ENCODE results near the gene ZEB2.

DNA sequence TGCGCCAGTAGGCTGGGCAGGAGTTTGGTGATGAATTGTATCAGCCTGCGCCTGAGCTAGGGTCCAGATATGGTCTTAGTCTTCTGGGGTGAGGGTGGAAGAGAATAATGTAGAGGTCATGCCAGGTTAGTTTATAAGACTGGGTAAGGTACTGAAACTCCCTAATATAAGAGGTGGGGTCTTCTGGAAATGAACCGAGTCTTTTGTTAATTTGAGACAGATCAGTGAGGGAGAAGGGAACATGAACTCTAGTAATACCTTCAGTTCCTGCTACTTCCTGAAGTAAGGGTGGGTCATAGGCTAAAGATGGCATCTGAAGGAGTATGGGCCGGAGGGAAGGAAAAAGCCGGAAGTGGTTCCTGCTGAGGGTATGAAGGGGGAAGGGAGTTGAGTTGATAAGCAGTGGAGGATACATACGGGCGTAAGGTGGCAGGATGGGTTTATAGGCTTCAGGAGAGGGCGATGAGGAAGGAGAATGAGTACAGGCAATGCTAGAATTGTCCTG lies 58.0 kb downstream of the KYNU start:
- PRO-cap, 3 experiments = no peak in any of the 3 experiments
- RAMPAGE, long total RNA = no peak

GRCh38 chr2:143032735-143033182 lies 96.5 kb upstream of the ARHGAP15 start:
- PRO-cap, 3 experiments = no peak in any of the 3 experiments
- RAMPAGE, long total RNA = no peak

DNA sequence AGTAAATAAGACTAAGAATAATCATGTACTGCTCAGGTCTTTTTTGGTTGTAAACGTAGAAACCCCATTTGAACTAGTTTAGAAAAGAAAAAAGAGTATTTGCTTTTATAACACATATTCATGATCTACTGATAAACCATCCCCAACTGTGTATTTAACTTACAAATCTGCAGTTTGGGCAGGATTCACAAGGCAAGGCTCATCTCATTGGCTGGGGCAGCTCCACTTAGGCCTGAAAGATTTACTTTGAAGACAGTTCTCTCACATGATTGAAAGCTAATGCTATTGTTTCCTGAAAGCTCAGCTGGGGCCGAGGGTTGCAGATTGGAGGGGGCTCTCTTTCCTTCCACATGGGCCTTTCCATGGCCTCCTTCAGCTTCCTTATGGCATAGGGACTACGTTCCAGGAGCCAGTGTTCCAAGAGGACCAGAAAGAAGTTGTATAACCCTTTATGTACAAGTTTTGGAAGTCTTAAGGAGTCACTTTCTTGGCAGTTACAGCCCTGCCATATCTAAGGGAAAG lies 47.4 kb downstream of the ARHGAP15 start:
- PRO-cap, 3 experiments = no peak in any of the 3 experiments
- RAMPAGE, long total RNA = no peak

- PRO-cap, 3 experiments = no peak in any of the 3 experiments
- RAMPAGE, long total RNA = no peak
These were observed 117.8 kb downstream of the ARHGAP15 start for GRCh38 chr2:143247044-143247453.

DNA sequence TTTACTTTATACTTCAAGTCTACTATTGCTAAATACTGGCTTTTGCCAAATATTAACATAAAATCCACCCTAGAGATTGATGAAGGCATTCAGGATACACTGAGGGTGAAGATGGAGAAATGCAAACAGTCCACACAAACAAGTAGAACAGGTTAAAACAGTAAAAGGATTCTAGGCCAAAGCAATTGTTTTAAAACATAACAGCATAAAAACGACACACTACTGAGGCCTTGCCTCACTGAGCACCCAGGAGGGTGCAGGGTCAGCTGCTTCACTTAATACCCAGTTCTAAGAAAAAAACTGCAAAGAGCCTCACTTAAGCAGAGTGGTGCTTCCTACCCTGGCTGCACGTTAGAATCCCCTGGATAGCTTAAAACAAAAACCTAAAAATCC lies 91.7 kb downstream of the GTDC1 start:
- PRO-cap, 3 experiments = no peak in any of the 3 experiments
- RAMPAGE, long total RNA = no peak

- PRO-cap, 3 experiments = no peak in any of the 3 experiments
- RAMPAGE, long total RNA = no peak
These were observed 24.0 kb upstream of the GTDC1 start for GRCh38 chr2:144356143-144356843.

GRCh38 chr2:144403700-144404512 lies 71.6 kb upstream of the GTDC1 start:
- PRO-cap, 3 experiments = no peak in any of the 3 experiments
- RAMPAGE, long total RNA = no peak

DNA sequence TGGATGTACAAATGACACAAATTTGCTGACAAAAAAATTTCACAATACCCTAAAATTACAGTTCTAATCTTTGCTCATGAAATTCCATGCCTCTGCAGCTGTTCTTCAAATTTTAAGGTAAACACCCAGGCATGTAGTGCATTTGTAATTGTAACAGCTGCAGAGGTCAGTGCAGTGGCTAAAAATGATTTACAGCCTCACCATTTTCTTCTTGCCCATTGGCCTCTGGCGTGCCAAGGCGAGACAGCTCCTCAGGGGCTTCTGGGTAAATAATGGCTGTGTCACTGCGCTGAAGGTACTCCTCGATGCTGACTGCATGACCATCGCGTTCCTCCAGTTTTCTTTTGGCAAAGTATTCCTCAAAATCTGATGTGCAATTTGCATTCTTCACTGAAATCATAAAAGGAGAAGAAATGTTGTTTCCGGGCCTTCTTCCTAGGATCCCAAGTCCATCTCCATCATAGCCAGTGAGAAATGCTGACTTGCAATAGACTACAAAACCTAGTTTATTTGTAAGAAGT lies 72.4 kb upstream of the GTDC1 start:
- PRO-cap, 3 experiments = no peak in any of the 3 experiments
- RAMPAGE, long total RNA = no peak

GRCh38 chr2:144444702-144445214 lies 75.2 kb downstream of the ZEB2 start:
- PRO-cap, 3 experiments = no peak in any of the 3 experiments
- RAMPAGE, long total RNA = no peak

- PRO-cap, 3 experiments = no peak in any of the 3 experiments
- RAMPAGE, long total RNA = no peak
These were observed 71.2 kb downstream of the ZEB2 start for GRCh38 chr2:144448366-144449526.

DNA sequence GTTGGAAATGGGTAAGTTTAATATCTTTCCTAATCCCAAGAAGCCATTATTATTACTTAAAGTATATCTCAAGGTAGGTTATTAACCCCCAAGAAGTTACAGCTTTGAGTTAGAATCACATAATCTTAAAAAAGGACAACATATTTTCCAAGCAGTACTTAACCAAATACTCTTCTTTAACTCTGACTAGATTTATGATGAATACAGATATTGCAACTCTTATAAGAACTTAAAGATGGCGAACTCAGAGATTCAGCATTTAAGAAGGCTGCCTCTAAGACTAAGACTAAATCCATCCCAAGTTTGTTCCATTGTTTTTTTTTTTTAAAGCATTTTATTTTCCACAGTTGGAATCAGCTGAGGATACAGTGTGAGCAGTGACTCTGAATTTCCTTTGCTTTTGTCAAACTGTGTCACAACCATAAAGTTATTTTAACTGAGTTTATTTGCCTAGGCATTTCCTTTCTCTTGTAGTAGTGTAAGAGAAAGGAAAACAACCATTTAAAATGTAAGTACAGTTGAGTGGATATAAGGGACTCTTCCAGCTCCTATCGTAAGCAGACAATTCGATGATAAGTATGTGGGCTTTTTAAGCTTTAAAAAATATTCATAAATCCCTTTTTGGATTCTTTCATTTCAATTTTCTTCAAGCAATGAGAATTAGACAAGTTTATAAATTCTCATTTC lies 64.0 kb downstream of the ZEB2 start:
- PRO-cap, 3 experiments = no peak in any of the 3 experiments
- RAMPAGE, long total RNA = no peak

GRCh38 chr2:144501729-144502339 lies 18.1 kb downstream of the ZEB2 start:
- PRO-cap, 3 experiments = no peak in any of the 3 experiments
- RAMPAGE, long total RNA = no peak

DNA sequence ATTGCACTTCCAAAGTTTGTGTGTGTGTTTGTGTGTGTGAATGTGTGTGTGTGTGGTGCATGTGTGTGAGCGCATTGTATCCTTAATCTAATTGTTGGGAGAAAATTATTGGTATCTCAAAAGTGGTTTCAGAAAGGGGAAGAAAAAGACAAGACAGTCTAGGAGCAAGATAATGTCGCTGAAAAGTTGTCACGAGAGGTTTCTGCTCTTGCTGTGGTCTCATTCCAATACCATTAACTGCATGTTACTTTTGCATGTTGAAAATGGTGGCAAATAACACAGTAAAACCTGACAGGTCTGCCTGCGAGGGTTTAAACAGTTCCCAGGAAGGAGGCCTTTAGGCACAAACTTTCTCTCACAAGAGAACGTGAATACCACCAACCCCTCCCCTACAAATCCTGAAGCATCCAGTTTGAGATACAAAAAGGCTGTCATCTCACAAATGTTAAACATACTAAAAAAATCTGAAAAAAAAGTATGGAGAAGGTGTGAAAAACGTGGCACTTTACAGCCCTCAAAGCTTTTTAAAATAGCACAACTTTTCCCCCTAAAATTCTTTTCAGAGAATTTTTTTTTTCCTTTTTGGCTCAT lies 10.2 kb downstream of the ZEB2 start:
- PRO-cap, 3 experiments = no peak in any of the 3 experiments
- RAMPAGE, long total RNA = no peak

- PRO-cap, 3 experiments = peak in 3 of 3 experiments; most common plus-strand start chr2:144517717 (in 3); most common minus-strand start chr2:144517600 (in 1)
- RAMPAGE, long total RNA = start-site peak on the minus strand at chr2:144517342-144517778, 333 and 241 reads in 2 replicates
These were observed 2.5 kb downstream of the ZEB2 start for GRCh38 chr2:144517044-144518099.

- PRO-cap, 3 experiments = peak in 1 of 3 experiments; most common plus-strand start chr2:144520519 (in 1); most common minus-strand start chr2:144520374 (in 1)
- RAMPAGE, long total RNA = start-site peak on the minus strand at chr2:144520103-144520432, 65 and 114 reads in 2 replicates
These were observed at the start of gene ZEB2 for GRCh38 chr2:144519791-144520833. TSS of gene ZEB2 (minus strand) at chr2:144520119.

DNA sequence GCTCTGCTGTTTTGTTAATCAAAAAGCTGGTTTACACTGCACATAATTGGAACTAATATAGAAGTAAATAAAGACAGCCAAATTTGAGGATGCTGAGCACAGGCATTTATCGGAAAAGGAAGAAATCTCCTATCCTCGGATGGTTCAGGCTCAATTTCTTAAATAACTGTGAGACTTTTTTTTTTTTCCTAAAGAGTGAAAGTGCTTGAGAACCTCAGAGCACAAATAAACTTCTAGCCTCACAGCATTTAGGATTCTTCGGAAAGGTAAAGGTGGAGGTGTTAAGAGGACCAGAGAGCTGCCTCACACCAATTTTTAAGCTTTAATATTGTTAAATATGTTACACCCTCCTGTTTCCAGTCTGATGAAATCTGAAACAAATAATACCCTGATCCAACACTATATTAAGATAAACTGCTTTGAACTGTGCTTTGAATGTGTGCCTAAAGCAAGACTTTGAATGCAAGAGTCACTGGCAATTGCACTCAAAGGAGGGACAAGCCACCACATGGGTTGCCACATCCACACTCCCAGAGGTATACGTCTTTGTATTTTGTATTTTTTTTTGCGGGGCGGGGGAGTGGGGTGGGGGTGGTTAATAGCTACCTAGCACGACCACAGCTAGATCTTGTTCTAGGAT lies 1.6 kb upstream of the ZEB2 start:
- PRO-cap, 3 experiments = no peak in any of the 3 experiments
- RAMPAGE, long total RNA = no peak

GRCh38 chr2:144671593-144672295 lies 151.8 kb upstream of the ZEB2 start:
- PRO-cap, 3 experiments = no peak in any of the 3 experiments
- RAMPAGE, long total RNA = no peak

GRCh38 chr2:144834945-144835568 lies 315.1 kb upstream of the ZEB2 start:
- PRO-cap, 3 experiments = no peak in any of the 3 experiments
- RAMPAGE, long total RNA = no peak

- PRO-cap, 3 experiments = no peak in any of the 3 experiments
- RAMPAGE, long total RNA = no peak
These were observed 679.1 kb upstream of the ZEB2 start for GRCh38 chr2:145198941-145199413.

- PRO-cap, 3 experiments = no peak in any of the 3 experiments
- RAMPAGE, long total RNA = no peak
These were observed 904.6 kb upstream of the ACVR2A start for GRCh38 chr2:146940146-146940702.

Measured in cerebellum (tissue), 5 donors.